ENCODE results near the gene HAND1.

GRCh38 chr5:150534816-150535357 lies 27.0 kb downstream of the NDST1 start:
- PRO-cap, result no peak
- RAMPAGE, long total RNA, 4 experiments, result no peak in any of the 4 experiments

DNA sequence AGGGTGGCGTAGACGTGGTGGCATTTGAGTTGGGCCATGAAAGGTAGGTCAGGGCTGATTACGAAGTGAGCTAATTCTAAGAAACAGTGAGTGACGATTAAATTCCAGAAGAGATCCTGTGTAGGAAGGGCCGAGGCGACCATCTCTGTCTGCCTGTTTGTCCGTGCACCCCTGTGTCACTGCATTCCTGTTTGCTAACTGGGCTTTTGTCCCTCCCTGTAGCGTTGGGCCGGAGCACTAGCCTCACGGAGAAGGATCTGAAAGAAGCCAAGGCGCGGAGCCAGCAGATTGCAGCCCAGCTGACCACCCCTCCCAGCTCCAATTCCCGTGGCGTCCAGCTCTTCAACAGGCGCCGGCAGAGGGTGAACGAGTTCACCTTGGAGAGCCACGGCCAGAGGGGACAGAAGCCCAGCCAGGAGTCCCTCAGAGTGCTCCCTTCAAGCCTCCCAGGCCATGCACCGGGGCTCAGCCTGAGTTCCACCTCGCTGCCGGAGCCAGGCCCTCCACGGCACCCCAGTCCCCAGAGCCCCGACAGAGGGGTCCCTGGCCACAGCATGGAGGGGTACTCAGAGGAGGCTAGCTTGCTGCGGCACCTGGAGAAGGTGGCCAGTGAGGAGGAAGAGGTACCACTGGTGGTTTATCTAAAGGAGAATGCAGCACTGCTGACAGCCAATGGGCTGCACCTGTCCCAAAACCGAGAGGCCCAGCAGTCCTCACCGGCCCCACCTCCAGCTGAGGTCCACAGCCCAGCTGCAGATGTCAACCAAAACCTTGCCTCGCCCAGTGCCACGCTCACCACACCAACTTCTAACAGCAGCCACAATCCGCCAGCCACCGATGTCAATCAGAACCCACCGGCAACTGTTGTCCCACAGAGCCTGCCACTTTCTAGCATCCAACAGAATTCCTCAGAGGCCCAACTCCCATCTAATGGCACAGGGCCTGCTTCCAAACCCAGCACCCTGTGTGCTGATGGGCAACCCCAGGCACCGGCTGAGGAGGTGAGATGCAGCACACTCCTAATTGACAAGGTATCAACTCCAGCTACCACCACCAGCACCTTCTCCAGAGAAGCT lies 7.6 kb downstream of the SYNPO start:
- PRO-cap, result no peak
- RAMPAGE, long total RNA, 4 experiments, result no peak in any of the 4 experiments

DNA sequence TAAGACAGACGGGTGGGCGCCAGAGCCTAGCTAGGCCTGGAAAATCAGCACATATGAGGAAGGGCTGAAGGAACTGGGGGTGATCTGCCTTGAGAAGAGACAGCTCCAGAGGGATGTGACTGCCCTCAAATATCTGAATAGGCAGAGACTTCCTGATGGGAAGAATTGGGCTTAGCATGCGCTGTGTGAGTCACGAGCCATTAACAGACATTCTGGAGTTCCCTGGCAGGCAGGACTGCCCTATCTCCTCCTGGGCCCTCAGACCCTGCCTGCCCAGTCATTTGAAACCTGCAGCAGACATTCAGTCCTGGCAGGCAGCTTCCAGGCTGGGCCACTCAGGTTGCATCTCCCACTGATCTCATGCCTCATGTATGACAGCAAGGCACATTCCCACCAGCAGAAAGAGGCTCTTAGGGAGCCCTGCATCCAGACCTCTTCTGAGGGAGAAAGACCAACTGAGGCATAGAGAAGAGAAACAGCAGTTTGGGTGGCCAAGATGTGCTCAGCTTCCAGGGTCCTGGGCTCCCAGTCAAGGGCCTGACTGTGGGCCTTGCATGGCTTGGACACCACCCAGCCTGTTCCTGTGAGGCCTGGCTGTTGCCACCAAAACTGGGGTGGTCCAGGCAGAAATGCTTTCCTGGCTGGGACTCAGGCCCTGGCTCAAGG lies 13.0 kb downstream of the MYOZ3 start:
- PRO-cap, result no peak
- RAMPAGE, long total RNA, 4 experiments, result no peak in any of the 4 experiments

DNA sequence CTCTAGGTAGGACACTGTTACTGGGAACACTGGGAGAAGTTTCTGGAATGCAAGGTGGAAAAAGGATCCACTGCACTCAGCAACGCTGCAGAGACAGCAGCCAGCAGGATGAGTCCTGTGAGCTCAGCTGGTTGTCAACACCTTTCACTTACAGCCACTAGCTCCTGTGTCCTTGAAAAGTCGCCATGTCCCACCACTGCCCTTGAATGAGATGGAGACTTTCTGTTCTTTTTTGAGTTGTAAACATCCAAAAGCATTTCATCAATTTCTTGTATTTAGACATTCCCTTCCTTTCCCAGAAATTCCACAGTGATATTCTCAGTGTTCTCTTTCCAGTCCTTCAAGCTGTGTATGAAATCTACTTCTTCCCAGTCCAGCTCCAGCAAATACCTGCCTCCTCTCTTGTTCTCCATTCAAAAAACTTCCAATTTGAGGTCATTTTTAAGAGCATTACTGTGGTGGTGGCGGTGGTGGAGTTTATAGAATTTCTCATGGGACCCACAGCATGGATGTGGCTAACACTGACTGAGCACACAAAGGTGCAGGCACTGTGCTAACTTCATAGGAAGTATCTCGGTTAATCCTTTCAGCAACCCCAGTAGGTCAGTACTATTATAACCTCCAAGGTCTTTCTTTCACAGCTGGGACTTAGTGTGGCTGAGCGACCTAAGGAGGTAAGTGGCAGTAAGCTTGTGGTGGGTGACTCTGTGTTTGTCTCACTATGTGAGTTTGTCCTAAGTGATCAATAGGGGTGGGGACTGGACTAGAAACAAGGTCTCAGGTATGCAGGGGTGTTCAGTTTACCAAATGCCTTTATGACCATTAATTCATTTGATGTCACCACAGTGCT lies 15.0 kb upstream of the GPX3 start:
- PRO-cap, result bidirectional peak, plus-strand start at position 335 of the sequence, minus-strand start at position 114 of the sequence
- RAMPAGE, long total RNA, 4 experiments, result no peak in any of the 4 experiments

DNA sequence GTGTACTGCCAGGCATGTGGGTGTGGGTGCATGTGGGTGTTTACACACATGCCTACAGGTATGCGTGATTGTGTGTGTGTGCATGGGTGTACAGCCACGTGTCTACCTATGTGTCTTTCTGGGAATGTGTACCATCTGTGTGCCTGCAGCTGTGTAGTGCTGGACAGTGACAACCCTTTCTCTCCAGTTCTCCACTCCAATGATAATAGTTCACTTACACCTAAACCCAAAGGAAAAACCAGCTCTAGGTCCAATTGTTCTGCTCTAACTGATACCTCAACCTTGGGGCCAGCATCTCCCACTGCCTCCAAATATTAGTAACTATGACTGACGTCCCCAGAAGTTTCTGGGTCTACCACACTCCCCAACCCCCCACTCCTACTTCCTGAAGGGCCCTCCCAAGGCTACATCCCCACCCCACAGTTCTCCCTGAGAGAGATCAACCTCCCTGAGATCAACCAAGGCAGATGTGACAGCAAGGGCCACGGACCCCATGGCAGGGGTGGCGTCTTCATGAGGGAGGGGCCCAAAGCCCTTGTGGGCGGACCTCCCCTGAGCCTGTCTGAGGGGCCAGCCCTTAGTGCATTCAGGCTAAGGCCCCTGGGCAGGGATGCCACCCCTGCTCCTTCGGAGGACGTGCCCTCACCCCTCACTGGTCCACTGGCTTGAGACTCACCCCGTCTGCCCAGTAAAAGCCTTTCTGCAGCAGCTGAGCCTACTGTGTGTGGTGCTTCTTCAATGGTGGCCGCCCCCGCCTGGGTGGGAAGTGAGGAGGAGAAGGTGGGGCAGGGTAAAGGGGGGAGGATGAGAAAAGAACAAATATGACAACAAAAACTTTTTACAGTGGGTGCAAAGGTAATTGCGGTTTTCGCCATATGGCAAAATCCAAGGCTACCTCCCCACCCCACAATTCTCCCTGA lies 8.2 kb downstream of the GPX3 start:
- PRO-cap, result no peak
- RAMPAGE, long total RNA, 4 experiments, result no peak in any of the 4 experiments

DNA sequence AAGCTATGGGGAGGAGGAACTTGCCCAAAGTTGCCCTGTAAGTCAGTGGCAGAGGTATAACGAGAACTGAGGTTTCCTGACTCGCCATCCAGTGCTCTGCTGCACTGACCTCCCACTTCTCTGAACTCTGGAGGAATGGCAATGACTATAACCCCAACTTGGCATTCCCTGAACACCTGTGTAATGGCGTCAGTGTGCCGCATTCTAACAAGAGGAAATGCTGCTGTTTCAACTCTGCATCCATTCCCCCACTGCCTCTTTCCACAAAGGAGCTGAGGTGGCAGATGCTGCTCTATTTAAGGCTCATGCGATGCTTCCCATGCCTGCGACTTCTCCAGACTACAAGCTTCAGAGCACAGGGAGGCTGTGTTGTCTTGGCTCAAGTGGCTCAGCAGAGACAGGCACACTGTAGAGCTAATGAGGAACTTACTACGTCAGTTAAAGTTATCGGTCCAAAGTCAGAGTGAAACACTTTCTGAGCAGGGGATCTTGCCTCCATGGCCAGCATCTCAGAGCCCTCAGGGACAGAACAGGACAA lies 22.0 kb downstream of the TNIP1 start:
- PRO-cap, result no peak
- RAMPAGE, long total RNA, 4 experiments, result no peak in any of the 4 experiments

GRCh38 chr5:151096044-151096763 lies 15.4 kb upstream of the TNIP1 start:
- PRO-cap, result no peak
- RAMPAGE, long total RNA, 4 experiments, result no peak in any of the 4 experiments

DNA sequence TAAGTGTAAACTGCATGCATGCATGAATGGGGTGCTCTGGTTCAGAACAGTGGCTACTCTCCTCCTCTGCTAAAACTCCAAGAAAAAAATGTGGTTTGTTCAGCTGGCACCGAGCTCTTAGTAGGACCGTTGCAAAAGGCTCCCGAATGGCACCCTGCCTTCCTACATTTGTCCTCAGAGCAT lies 17.7 kb upstream of the TNIP1 start:
- PRO-cap, result no peak
- RAMPAGE, long total RNA, 4 experiments, result no peak in any of the 4 experiments

- PRO-cap, result bidirectional peak, plus-strand start at chr5:151214429, minus-strand start at chr5:151214272
- RAMPAGE, long total RNA, 4 experiments, result no peak in any of the 4 experiments
Observed at GRCh38 chr5:151213633-151214596, 10.0 kb downstream of the CCDC69 start.

DNA sequence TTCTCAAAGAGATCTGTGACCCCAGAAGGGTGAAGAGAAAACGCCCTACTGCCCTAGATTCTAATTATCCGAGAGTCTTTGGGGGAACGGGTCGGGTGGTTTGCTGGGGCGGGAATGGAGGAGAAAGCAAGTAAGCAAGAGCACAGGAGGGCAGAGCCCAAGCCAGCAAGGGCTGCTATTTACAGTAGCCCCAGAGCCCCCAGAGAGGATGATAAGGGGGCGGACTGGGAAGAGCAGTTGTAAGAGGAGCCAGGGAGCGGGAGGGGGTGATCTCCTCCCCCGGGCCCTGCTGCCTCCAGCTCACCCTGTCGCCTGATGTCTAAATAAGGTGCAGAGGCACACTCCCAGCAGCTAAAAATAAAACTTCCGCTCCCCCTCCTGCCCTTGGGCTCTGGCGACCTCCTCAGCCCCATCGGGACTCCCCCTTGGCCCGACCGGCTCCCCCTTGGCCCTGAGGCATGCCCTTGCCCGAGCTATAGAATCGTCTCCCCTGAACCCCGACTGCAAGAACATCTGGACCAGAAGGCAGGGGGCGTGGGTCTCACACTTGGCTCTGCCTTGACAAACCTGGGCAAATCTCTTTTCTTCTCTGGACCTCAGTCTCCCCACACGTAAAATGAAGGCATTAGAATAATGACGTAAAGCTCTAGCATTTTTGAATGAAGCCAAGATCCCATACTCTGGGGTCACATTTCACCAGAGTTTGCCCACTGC lies 14.5 kb upstream of the CCDC69 start:
- PRO-cap, result unidirectional peak, minus-strand start at position 321 of the sequence
- RAMPAGE, long total RNA, 4 experiments, result no peak in any of the 4 experiments

GRCh38 chr5:151661229-151662393 lies 25.1 kb downstream of the SPARC start:
- PRO-cap, result no peak
- RAMPAGE, long total RNA, 4 experiments, result no peak in any of the 4 experiments

GRCh38 chr5:151671754-151672561 lies 14.8 kb downstream of the SPARC start:
- PRO-cap, result no peak
- RAMPAGE, long total RNA, 4 experiments, result no peak in any of the 4 experiments

DNA sequence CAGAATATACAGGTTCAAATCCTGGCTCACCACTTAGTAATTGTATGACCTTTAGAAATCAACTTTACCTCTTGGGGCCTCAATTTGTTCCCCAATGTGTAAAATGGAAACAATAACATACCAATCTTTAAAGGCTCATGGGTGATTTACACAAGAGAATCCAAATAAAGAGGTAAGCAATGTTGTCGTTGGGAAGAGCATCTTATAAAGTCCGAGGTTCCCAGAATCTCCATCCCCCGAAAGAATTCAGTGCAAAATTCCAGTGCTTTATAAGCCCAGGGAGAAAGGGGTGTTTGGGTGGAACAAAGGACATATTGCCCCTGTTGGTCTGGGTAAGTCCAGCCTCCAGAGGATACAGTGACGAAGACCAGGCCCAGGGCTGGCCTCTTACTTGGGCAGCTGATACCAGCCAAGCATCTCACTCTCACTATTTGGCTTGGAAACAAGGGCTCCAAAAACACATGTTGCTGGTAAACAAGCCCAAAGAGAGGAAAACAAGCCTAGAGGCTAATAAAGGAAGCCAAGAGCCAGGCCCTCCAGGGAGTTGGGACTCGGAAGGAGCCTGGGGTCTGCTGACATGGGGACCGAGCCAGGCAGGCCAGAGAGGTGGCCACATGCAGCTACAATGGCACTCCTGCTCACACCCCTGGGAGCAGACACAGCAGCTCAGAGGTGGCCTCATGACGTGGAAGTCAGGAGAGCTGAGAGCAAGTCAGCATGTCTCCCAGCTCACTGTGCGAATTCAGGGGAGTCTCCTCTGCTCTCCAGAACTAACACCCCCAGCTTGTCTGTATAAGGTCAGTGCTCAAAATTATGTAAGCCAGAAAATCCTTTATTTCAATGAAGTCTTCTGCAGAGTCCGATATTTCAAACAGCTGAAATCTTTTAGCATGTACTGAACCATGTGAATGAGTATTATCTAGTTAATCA lies 5.8 kb downstream of the SPARC start:
- PRO-cap, result no peak
- RAMPAGE, long total RNA, 4 experiments, result no peak in any of the 4 experiments

DNA sequence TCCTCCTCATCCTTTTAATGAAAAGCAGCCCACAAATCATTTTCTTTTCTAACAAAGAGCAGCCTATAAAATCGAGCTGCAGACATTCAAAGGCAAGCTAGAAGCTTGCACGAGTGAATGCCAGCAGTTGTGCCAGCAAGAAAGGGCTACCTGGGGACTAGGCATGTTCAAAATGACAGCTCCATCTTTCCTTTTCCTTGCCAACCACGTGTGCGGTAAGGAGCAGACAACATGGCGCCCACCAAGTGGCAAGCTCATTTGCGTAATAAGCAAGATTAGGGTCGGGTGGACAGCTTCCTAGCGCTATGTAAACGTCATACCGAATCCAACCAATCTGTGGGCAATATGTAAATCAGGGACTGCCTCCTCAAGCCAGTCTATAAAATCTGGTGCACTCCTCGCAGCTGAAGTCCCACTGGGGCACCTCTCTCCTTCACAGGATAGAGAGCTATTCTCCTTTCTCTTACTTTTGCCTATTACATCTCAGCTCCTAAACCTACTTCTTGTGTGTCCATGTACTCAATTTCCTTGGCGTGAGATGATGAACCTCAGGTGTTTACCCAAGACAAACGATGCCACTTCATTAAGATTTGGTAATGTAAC lies 22.5 kb upstream of the SPARC start:
- PRO-cap, result no peak
- RAMPAGE, long total RNA, 4 experiments, result no peak in any of the 4 experiments

GRCh38 chr5:151770151-151771129 lies 1.3 kb upstream of the G3BP1 start:
- PRO-cap, result bidirectional peak, plus-strand start at chr5:151770858, minus-strand start at chr5:151770885; bidirectional peak, plus-strand start at chr5:151771196, minus-strand start at chr5:151771092
- RAMPAGE, long total RNA, 4 experiments, result no peak in any of the 4 experiments

DNA sequence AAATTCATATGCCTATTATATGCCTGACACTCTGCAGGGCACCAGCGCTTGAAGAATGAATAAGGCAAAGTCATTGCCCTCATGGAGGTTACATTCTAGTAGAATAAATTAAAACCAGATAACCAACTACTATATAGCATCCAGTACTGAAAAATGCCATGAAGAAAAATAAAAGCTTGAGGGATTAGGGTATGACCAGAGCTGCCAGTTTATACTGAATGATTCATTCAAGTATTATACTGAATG lies 179.2 kb downstream of the FAM114A2 start:
- PRO-cap, result no peak
- RAMPAGE, long total RNA, 4 experiments, result no peak in any of the 4 experiments

DNA sequence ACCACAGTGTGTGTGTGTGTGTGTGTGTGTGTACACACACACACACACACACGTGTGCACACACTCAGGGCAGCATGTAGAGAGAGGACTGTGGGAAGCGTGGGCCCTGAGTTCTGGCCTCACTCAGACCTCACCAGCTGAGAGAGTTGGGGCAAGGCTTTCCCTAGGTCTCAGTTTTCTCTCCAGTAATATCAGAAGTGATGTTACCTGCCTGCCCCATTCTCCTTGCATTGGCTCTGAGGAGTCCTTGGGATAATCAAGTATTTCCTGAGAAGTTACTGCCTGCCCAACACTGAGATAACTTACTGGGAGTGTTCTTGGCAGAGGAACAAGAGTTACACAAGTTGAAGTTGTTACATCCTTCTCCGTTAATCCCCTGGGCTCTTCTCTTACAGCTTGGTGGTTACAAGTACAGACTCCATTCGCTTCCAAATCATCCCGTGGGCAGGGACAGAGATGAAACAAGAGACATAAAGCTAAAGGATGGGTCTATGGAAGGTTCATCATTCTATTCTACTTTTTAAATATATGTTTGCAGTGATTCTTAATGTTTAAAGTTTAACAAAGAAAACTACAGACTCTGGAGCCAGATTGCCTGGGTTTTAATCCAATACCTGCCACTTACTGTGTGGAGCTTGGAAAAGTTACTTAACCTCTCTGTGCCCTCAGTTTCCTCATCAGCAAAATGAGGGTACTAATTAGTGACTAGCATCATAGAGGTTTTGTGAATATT lies 74.1 kb upstream of the SAP30L start:
- PRO-cap, result no peak
- RAMPAGE, long total RNA, 4 experiments, result no peak in any of the 4 experiments

GRCh38 chr5:154451288-154451821 lies 5.6 kb downstream of the SAP30L start:
- PRO-cap, result no peak
- RAMPAGE, long total RNA, 4 experiments, result no peak in any of the 4 experiments

- PRO-cap, result no peak
- RAMPAGE, long total RNA, 4 experiments, result no peak in any of the 4 experiments
Observed at GRCh38 chr5:154472890-154473525, 5.0 kb downstream of the HAND1 start.

GRCh38 chr5:154478010-154479094 lies at the start of gene HAND1:
Gene HAND1 (minus strand): TSS chr5:154478227.
- PRO-cap, result no peak
- RAMPAGE, long total RNA, 4 experiments, result no peak in any of the 4 experiments